Heart left ventricle (tissue), 7 donors: ENCODE measurements around a stretch of chr17.

GRCh38 chr17:28906142-28906682, 3.3 kb upstream of the DHRS13 start:
- PRO-cap, 6 experiments, result no peak in any of the 6 experiments
- RAMPAGE, long total RNA, 2 experiments, result no peak in any of the 2 experiments
- RRBS, result no CpG with 5 or more reads among the region's 14 CpGs

- PRO-cap, 6 experiments, result no peak in any of the 6 experiments
- RAMPAGE, long total RNA, 2 experiments, result no peak in any of the 2 experiments
- RRBS, result no CpG with 5 or more reads among the region's 7 CpGs
Measured at GRCh38 chr17:28906683-28907346, 3.9 kb upstream of the DHRS13 start.

- PRO-cap, 6 experiments, result no peak in any of the 6 experiments
- RAMPAGE, long total RNA, 2 experiments, result no peak in any of the 2 experiments
- RRBS, result 87% methylated on average over 2 of the region's 24 CpGs
Measured at GRCh38 chr17:28912447-28913375, 9.8 kb upstream of the DHRS13 start.

DNA sequence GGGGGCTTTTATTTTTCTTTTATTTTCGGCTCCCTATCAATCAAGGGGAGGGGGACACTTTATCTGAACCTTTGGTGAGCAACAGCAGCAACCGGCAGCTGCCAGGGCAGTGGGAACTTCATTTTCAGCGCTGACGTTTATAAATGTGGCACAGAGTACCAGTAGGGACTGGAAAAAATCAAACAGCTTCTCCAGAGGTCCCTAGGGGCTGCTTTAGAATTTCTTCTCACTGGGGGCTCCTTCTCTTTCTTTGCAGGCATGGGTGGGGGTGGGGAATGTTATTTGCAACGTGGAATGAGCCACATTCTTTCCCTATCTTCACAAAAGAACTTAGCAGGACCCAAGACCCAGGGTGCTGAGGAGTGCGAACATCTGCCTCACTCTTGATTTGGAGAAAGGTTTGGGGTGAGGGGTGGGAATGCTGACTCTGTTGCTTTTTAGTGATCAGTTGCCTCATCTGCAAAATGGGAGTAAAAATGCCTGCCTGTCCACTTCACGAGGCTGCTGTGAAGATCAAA, 10.9 kb upstream of the PIPOX start:
- PRO-cap, 6 experiments, result no peak in any of the 6 experiments
- RAMPAGE, long total RNA, 2 experiments, result no peak in any of the 2 experiments
- RRBS, result no CpG with 5 or more reads among the region's 7 CpGs

GRCh38 chr17:29040063-29040486, 2.9 kb upstream of the PIPOX start:
- PRO-cap, 6 experiments, result no peak in any of the 6 experiments
- RAMPAGE, long total RNA, 2 experiments, result no peak in any of the 2 experiments
- RRBS, result no CpG with 5 or more reads among the region's 3 CpGs

GRCh38 chr17:29106967-29107463, 64.1 kb downstream of the PIPOX start:
- PRO-cap, 6 experiments, result no peak in any of the 6 experiments
- RAMPAGE, long total RNA, 2 experiments, result no peak in any of the 2 experiments
- RRBS, result no CpG with 5 or more reads among the region's 11 CpGs

- PRO-cap, 6 experiments, result no peak in any of the 6 experiments
- RAMPAGE, long total RNA, 2 experiments, result no peak in any of the 2 experiments
- RRBS, result 12% methylated on average over 3 of the region's 7 CpGs
Measured at GRCh38 chr17:29124824-29125332, 55.3 kb downstream of the MYO18A start.

GRCh38 chr17:29140265-29140631, 40.0 kb downstream of the MYO18A start:
- PRO-cap, 6 experiments, result peak in 6 of 6 experiments; most common plus-strand start chr17:29140518 (in 3); most common minus-strand start chr17:29140389 (in 6)
- RAMPAGE, long total RNA, 2 experiments, result start-site peak on the minus strand in 1 of 2 experiments, at chr17:29140370-29140376 at its widest, 36 reads per replicate
- RRBS, result 3% methylated on average over 5 of the region's 11 CpGs

- PRO-cap, 6 experiments, result peak in 4 of 6 experiments; most common plus-strand start chr17:29155582 (in 3); most common minus-strand start chr17:29155462 (in 4)
- RAMPAGE, long total RNA, 2 experiments, result no peak in any of the 2 experiments
- RRBS, result no CpG with 5 or more reads among the region's 18 CpGs
Measured at GRCh38 chr17:29154748-29155941, 25.1 kb downstream of the MYO18A start.

- PRO-cap, 6 experiments, result no peak in any of the 6 experiments
- RAMPAGE, long total RNA, 2 experiments, result no peak in any of the 2 experiments
- RRBS, result no CpG with 5 or more reads among the region's 7 CpGs
Measured at GRCh38 chr17:29285884-29286835, 7.8 kb downstream of the NUFIP2 start.

DNA sequence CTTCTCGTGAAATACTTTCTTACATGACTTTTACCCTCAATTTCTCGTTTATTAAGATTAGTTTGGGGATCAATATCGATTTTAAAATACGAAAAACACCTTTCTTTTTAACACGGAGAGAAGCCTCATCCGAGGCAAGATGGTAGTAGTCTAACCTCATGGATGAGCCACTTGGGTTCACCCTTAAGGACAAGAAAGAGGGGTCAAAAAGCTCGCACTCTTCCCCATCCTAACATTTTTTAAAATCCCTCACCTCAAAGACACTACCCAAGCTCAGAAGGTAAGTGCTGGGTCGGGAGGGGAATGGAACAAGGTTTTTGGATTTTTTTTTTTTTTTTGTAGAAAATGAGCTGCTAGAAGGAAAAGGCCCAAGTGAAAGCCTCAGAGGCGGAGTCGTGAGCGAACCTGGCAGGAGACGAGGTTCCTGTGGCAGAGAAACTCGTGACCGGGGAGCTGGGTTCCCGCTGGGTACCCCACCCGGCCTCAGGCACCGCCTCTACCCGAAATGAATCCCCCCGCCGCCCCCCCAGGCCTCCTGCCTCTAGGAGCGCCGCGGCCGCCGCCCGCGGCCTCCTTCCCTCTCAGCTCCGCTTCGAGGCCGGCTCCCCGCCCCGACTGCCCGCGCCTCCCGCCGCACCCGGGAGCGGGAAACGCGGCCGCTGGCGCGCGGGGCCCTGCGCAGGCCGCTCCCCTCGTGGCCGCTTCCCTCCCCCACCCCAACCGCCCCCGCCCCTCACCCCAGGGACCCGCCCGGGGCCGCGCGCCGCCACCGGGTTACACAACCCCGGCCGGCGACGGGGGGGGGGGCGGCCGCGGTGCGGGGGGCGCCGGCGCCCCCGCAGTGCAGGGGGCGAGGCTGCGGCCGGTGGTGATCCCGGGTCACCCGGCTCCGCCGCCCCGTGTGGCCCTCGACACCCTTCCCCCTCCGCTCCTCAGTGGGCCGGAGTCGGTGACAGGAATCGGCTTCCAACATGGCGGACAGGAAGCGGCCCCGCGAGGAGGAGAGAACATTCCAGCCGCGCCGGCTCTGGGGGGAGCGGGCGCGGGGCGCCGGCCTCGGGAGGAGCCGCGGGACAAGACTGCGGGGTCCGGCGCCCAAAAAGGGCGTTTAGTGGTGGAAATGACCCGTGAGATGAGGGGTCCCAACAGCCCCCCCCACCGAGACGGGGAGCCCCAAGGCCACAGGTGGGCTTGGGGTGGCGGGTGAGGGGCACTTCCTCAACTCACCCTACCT, 1.4 kb downstream of the NUFIP2 start:
- PRO-cap, 6 experiments, result peak in 5 of 6 experiments; most common plus-strand start position 981 of the sequence (in 4); most common minus-strand start position 617 of the sequence (in 5)
- RAMPAGE, long total RNA, 2 experiments, result no peak in any of the 2 experiments
- RRBS, result 2% methylated on average over 47 of the region's 105 CpGs

DNA sequence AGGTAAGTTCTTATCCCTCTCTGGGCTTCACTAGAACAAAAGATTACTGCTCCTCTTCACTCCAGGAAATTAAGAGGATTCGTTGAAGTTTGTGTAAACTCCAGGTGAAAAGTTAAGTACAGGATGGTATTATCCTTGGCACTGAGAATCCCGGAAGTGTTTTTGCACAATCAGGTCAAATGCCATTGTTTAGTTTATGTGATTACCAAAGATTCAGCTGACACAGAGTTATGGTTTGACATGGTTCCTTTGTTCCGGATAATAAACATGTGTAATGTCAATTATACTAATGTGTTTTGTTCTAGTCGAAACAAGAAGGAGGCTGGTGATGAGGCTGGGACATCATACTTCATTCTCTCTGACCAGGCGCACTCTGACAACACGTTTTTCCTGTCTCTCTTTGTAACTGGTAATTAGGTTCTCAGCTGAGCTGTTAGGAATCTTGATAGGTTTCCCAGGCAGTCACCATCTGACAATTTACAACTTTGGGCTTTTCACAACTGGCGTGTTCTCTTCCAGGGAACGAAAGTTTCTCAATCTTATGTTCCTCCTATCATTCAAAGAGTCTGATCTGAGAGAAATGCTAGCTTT, 10.8 kb upstream of the TAOK1 start:
- PRO-cap, 6 experiments, result no peak in any of the 6 experiments
- RAMPAGE, long total RNA, 2 experiments, result no peak in any of the 2 experiments
- RRBS, result 30% methylated on average over 2 of the region's 8 CpGs

DNA sequence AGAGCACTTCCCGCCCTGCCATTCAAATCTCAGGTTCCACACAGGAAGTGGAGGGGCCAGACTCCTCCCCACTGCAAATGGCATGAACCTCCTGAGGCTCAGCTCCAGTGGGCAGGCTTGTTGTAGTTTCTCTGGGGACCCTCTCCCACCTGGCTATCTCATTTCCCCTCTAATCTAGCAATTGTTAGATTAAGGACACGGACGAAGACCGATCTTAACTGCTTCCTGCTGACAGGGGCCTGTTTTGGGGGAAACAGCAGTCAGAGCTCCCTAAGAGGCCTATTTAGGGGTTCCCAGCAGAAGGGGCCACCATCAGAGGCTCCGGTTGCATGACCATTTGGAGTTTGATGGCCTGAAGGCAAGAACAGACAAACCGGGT, 43.5 kb downstream of the TAOK1 start:
- PRO-cap, 6 experiments, result no peak in any of the 6 experiments
- RAMPAGE, long total RNA, 2 experiments, result no peak in any of the 2 experiments
- RRBS, result no CpG with 5 or more reads among the region's 6 CpGs

DNA sequence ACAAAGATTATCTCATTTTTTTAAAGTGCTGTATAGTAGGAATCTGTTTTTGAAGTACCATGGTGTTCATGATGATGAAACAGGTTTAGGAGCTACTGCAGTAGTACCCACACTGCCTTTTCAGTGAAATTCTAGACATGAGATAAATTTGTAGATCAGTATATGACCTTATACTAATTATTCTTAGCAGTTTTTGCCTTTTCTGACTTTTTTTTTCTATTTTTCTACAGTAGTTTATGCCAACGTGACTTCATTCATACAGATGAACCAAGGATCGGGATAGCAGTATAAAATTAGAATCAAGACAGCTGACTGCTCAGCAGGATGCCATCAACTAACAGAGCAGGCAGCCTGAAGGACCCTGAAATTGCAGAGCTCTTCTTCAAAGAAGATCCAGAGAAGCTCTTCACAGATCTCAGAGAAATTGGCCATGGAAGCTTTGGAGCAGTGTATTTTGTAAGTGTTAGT, 61.1 kb downstream of the TAOK1 start:
- PRO-cap, 6 experiments, result no peak in any of the 6 experiments
- RAMPAGE, long total RNA, 2 experiments, result no peak in any of the 2 experiments
- RRBS, result no CpG with 5 or more reads among the region's 2 CpGs

GRCh38 chr17:29555812-29556351, 11.0 kb downstream of the ABHD15 start:
- PRO-cap, 6 experiments, result no peak in any of the 6 experiments
- RAMPAGE, long total RNA, 2 experiments, result no peak in any of the 2 experiments
- RRBS, result no CpG with 5 or more reads among the region's 3 CpGs

DNA sequence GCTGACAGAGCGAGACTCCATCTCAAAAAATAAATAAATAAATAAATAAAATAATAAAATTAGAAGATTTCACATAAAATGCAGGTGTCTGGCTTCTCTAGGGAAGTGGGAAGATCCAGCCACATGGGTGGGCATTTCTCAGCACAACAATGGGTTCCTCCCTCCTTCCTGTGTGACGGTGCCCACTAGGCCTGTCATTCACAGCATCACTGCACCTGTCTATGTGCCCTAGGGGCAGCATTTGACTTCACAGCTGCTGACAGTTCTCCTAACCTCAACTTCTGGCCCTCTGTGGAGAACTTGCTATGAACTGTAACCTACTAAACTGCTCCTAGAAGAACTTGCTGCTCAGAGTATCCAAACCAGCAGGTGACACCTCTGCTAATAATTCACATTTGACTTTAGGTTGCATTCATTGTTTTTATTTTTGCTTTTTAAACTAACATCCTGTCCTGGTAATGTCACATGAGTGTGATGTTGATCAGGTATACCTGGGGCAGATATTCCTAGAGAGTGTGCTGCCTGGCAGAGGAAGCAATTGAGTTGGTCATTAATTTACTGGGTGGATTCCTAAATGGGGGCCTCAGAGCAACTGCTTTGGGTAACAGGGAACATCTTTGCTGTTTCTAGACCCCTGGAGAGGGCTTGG, 2.9 kb downstream of the ABHD15 start:
- PRO-cap, 6 experiments, result no peak in any of the 6 experiments
- RAMPAGE, long total RNA, 2 experiments, result no peak in any of the 2 experiments
- RRBS, result no CpG with 5 or more reads among the region's 2 CpGs

- PRO-cap, 6 experiments, result no peak in any of the 6 experiments
- RAMPAGE, long total RNA, 2 experiments, result no peak in any of the 2 experiments
- RRBS, result 3% methylated on average over 41 of the region's 45 CpGs
Measured at GRCh38 chr17:29566465-29566899, 355 bp downstream of the ABHD15 start.

GRCh38 chr17:29569315-29569608, 761 bp downstream of the TP53I13 start:
- PRO-cap, 6 experiments, result no peak in any of the 6 experiments
- RAMPAGE, long total RNA, 2 experiments, result no peak in any of the 2 experiments
- RRBS, result no CpG with 5 or more reads among the region's 5 CpGs

DNA sequence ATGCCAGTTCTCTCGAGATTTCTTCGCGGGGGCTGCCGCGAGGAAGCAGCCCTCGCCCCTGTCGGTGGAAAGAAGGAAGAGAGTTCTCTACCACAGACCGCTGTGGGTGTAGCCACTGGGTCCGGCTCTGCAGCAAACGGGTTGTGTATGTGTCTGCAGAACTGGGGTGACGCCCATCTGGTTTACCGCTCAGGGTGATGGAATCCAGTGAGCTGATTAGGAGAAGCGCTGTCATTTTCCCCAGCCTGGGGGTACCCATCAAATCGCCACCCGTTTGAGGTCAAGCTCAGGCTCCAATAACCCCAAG, 7.7 kb downstream of the CORO6 start:
- PRO-cap, 6 experiments, result no peak in any of the 6 experiments
- RAMPAGE, long total RNA, 2 experiments, result no peak in any of the 2 experiments
- RRBS, result no CpG with 5 or more reads among the region's 15 CpGs

- PRO-cap, 6 experiments, result no peak in any of the 6 experiments
- RAMPAGE, long total RNA, 2 experiments, result no peak in any of the 2 experiments
- RRBS, result no CpG with 5 or more reads among the region's 6 CpGs
Measured at GRCh38 chr17:29650362-29651147, 27.8 kb upstream of the CORO6 start.